Bronchial lymph node (tissue), 1 donor: ENCODE measurements around the gene RNF141.

- PRO-cap: no peak
Measured at GRCh38 chr11:8737716-8738290, 55.2 kb downstream of the RPL27A start.

GRCh38 chr11:8913887-8914405 lies 3.0 kb downstream of the AKIP1 start:
- PRO-cap: unidirectional peak, minus-strand start at chr11:8914131

GRCh38 chr11:8971490-8972633 lies 7.6 kb upstream of the TMEM9B start:
- PRO-cap: no peak

DNA sequence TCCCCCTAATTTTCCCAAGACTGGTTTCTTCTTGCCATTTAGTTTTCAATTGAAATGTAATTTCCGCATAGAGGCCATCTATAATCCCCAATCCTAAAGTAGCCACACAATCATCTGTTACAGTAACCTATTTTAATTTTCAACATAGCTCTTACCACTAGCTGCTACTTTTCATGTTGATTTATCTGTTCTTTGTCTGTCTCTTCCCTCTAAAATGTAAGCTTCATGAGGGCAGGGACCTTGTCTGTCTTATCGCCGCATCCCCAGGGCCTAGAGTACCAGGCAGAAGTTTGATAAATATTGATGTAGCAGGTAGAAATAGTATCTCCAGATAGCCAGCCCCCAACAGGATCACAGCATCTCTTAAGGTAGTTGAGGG lies 14.9 kb upstream of the NRIP3 start:
- PRO-cap: unidirectional peak, minus-strand start at position 277 of the sequence

GRCh38 chr11:9160649-9161077 lies 69.3 kb upstream of the SCUBE2 start:
- PRO-cap: no peak

DNA sequence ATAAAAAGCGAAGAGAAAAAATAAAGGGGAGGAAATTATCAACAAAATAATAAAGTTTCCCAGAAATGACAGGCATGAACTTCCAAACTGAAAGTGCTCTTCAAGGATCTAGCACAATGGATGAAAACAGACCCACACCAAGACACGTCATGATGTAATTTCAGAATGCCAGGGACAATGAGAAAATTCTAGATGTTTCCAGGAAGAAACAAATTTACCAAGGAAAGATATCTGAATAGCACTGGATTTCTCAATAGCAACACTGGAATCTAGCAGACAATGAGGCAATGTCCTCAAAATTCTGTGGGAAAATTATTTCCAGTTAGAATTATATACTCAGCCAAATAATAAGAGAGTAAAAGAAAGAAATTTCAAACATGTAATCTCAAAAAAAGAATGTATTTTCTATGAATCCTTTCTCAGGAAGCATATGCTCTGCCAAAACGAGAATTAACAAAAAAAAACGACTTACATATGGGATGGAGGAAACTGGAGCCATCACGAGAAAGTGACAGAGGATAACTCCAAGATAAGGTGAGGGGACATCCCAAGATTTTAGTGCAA lies 46.0 kb downstream of the DENND5A start:
- PRO-cap: bidirectional peak, plus-strand start at position 259 of the sequence, minus-strand start at position 110 of the sequence

- PRO-cap: no peak
Measured at GRCh38 chr11:9451595-9451898, 9.3 kb upstream of the ZNF143 start.

DNA sequence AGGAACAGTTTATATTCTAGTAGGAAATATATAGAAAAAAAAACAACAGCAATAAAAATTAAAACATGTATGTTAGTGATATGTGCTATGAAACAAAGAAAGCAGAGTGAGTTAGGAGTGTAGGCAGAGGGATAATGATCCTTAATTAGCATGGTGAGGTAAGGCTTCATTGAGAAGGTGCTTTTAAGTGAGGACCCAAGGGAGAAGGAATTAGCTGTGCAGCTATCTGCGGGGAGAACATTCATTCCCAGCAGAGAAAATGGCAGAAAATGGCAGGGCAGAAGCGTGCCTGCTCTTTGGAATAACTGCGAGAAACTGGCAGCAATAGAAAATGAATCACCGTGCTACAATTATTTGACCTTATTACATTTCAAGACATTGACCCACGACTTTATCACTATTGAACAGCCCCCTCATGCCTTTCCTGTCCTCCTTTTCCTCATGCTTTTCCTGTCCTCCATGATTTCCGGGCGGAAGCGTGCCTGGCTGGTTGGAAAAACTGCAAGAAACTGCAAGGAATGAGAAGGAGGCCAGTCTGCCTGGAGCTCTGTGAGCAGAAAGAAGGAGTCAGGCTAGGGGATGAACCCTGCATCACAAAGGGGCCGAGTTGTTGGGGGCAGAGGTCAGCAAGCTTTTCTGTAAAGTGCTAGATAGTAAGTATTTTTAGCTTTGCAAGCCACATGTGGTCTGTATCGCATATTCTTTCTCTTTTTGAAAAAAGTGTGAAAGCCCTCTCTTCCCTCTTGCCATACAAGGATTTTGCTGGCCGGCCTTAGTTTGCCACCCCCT lies 37.2 kb upstream of the SWAP70 start:
- PRO-cap: no peak

DNA sequence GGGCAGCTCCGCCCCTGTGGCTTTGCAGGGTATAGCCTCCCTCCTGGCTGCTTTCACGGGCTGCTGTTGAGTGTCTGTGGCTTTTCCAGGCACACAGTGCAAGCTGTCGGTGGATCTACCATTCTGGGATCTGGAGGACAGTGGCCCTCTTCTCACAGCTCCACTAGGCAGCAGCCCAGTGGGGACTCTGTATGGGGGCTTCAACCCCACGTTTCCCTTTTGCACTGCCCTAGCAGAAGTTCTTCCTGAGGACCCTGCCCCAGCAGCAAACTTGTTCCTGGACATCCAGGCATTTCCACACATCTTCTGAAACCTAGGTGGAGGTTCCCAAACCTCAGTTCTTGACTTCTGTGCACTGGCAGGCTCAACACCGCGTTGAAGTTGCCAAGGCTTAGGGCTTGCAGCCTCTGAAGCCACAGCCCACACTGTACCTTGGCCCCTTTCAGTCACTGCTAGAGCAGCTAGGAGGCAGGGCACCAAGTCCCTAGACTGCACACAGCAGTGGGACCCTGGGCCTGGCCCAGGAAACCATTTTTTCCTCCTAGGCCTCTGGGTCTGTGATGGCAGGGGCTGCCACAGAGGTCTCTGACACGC lies 159.2 kb downstream of the SBF2 start:
- PRO-cap: no peak

DNA sequence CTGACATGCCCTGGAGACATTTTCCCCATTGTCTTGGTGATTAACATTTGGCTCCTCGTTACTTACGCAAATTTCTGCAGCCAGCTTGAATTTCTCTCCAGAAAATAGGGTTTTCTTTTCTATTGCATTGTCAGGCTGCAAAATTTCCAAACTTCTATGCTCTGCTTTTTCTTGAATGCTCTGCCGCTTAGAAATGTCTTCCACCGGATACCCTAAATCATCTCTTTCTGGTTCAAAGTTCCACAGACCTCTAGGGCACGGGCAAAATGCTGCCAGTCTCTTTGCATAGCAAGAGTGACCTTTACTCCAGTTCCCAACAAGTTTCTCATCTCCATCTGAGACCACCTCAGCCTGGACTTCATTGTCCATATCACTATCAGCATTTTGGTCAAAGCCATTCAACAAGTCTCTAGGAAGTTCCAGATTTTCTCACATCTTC lies 74.5 kb downstream of the SBF2 start:
- PRO-cap: no peak

DNA sequence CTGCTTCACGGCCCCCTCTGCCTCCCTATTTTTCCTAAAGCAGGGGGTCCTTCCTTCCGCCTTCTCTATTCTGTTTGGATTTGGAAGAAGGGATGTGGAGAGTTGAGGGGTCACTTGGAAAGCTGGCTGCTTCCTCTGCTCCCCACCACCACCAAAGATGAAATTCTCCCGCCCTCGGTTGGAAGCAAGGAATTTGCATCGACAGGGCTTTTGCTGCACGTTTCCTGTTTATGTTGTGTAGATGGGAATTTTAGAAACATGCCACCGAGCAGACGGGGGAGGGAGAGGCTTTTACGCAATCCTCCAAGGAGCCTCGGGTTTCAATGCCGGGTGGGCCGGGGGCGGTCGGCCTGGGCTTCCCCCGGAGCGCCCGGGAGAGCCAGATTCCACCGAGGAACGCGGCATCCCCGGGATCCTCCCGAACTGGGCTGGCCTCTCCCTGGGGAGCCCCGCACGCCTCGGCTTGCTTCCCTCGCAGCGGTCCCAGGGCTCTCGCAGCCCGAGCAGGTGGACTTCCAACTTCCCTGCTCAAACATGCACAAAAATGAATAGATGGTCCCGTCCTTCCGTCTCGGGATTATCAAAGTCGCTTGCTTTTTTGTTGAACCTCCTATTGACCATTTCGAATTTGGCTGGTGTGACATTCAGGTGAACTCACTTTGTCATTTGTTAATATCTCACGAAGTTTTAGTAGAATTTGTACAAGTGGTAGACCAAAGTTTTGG lies 564 bp upstream of the SBF2 start:
- PRO-cap: bidirectional peak, plus-strand start at position 271 of the sequence, minus-strand start at position 226 of the sequence

GRCh38 chr11:10295146-10296005 lies 1.4 kb upstream of the SBF2 start:
- PRO-cap: unidirectional peak, minus-strand start at chr11:10295354; unidirectional peak, minus-strand start at chr11:10295724

- PRO-cap: unidirectional peak, plus-strand start at chr11:10305552
Measured at GRCh38 chr11:10305236-10306181, 636 bp downstream of the ADM start.

DNA sequence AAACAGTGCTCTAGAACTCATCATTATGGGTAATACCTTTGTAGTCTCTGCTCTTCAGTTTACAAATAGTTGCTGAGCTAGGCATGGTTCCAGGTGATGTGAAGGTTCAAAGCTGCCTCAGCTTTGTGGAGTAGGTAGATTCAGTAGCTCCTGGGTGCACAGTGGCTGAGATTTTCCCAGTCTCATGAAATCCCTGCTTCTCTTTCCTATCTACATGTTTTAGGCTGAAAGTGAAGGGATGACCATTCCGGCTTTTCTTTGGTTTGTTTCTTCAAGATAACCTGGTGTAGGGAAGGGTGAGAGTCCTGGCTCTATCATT lies 21.9 kb downstream of the ADM start:
- PRO-cap: no peak

DNA sequence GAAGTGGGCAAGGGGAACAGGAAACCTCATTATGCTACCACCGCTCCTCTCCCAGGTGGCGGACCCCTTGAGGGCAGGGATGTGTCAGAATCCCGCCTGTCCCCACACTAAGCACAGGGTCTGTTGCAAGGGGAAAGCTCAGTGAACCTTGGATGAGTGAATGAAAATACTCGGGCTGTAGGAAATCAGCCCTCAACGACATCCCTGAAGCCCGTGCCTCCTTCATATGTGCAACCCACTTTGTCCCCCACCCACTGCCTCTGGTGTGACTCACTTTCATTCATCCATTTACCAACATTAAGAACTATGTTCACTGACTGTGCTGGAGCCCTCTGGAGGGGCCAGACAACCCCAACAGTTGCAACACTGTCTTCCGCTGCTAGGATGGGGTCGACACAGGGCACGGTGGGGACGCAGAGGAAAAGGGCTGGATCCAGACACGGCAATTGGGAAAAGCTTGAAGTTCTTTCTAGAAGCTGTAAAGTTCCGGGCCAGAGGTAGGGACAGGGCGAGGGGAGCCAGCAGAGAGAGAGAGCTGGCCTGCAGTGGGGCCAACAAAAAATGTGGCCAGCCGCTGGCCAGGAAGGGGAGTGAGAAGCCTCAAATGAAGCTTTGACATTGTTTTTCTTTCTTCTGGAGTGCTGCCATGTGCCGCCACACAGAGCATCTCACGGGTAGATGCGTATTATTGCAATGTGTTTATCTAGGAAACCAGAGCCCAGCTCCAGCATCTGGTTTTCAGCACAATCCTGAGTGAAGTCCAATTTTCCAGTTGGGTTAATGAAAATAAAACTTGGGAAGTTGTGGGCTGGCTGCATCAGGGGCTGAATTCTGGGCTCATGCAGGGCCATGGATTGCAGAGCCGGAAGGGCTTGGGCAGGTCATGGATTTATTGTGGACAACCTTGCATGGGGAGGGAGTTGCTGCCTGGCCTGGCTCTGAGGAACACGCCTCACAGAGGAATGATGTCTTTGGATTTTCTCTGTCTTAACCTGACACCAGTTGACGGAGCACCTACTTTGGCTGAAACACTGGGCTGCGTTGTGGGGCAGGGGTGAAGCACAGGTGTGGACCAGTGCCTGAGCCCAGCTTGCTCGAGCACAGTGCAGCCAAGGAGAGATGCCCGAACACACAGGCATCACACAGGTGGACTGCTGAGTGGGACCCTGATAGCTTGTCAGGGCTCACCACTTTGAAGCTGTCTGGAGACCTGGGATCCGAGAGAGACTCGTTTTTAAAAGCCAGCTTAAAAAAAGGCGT lies 67.7 kb upstream of the AMPD3 start:
- PRO-cap: no peak

DNA sequence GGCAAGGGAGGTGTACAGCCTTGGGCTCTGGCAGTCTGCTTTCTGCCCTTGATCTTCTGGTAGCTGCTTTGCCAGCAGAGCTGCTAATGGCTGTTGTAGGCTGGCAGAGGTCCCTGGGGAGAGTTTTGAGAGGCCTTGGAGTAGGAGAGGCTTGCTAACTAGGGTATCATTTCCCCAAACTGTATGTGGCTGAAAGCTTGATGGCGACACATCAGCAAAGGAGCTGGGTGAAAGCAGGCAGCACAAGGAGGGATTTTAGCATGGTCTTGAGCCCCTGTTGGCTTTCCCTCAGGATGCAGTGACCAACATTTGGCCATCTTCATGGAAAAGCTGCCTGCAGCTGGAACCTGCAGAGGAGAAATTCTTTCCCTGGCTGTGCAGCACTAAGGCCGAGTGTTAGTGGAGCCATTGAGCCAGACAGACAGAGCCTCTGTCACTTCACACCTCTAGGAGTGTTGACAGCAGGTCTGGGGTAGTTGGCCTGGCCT lies 3.5 kb upstream of the AMPD3 start:
- PRO-cap: unidirectional peak, minus-strand start at position 58 of the sequence

GRCh38 chr11:10458828-10459948 lies 4.1 kb downstream of the AMPD3 start:
- PRO-cap: bidirectional peak, plus-strand start at chr11:10459239, minus-strand start at chr11:10459074

DNA sequence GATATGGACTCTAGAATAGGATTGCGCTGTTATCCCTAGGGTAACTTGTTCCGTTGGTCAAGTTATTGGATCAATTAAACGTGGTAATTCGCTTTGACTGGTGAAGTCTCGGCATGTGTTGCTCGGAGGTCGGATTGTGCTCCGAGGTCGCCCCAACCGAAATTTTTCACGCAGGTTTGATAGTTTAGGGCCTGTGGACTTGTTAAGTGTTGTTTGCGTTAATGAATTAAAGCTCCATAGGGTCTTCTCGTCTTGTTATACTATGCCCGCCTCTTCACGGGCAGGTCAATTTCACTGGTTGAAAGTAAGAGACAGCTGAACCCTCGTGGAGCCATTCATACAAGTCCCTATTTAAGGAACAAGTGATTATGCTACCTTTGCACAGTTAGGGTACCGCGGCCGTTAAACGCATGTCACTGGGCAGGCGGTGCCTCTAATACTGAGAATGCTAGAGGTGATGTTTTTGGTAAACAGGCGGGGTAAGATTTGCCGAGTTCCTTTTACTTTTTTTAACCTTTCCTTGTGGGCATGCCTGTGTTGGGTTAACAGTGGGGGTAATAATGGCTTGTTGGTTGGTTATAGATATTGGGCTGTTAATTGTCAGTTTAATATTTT lies 33.0 kb downstream of the RNF141 start:
- PRO-cap: no peak

DNA sequence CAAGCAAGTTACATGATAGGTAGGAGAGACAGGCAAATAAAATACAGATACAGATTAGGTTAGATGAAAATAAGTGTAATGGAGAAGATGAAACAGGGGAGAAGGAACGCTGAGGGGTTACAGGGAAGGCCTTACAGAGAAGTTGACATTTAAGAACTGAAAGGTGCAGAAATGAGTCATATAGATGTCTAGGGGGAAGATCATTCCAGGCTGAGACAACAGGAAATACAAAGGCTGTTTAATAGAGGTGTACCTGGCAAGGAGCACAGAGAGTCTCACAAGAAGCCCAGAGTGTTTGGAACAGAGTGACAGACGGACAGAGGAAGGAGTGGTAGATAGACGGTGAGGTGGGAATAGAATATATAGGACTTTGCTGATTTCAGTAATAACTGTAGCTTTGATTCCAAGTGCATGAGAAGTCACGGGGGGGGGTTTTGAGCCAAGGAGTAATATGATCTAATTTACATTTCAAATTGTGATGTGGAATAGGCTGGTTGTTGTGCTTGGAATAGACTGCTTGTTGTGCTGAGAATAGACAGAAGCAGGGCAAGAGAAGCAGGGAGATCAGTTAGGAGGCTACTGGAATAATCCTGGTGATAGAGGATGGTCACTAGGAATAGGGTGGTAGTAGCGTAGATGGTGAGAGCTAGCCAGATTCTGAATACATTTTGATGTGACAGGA lies 13.6 kb downstream of the RNF141 start:
- PRO-cap: no peak

DNA sequence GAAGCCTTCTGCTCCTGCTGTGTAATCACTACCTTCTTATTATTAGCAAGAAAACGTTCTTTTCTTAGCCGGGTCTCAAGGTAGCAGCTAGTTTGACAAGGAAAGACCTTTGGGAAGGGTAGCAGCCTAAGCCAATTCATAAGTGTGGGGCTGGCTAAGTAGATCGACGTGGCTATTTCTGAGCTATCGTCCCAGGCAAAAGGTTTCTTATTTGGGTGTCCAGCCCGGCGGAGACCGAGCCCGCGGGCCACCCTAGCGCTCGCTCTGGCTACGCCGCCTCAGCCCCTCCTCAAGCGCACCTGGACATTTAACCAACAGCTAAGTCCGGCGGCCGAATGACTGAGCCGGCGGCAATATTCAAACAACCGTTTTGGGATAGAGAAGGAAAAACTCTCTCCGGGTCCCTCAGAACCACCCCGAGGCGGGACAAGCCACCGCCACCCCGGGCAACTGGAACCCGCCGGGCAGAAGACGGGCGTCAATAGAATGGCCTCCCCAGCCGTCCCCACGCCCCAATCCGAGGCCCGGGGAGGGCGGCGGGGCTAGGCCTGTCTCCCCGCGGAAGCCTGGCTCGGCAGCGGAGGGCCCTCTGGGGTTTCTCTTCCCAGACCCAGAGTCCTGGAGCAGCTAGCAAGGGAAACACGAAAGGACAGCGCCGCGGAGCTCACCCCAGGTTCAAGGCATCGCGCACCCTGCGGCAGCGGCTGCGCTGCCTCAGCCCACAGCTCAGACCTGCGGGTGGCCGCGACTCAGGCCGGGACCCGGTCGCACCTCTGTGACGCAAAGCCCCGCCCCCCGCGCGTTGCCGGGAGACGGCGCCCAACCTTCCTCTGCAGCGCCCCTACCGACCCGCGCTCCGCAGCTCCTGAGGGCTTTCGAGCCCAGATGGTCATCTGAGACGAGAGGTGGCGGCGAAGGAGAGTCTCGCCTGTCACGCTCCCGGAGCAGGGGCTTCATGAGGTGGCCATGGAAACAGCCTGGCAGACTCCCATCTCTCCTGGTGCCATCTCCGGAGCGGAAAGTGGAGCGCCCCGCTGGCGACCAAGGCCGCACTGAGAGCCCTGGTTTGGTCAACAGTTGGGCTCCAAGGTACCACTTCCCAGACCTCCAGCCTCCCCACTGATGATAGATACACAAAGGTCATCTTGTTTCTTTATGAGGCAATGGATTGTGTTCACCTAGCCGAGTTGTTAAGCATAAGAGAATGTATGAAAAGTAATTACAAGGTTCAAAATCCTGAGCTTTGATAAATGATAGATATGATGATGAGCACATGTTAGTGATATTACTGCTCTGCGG lies at the start of gene RNF141:
Gene RNF141 (minus strand): TSS at position 734 of the 1,299 bp plus-strand sequence.
- PRO-cap: bidirectional peak, plus-strand start at position 896 of the sequence, minus-strand start at position 734 of the sequence